ENCODE data around the genes SERPINF2 and SMG6.

DNA sequence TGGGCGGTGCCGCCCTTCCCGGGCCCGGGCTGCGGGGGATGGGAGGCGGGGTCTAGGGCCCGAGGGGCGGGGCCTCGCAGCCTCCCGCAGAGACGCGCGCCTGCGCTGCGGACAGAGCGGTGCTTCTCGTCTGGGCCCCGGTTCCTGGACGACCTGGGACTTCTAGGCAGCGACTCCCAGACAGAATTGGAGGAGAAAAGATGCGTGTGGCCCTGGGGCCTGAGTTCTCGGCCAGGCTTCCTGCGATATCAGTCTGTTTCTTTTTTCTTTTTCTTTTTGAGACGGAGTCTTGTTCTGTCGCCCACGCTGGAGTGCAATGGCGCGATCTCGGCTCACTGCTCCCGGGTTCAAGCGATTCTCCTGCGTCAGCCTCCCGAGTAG is 328 bp upstream of the CRK start:
- PRO-cap: bidirectional peak, plus-strand start at position 89 of the sequence, minus-strand start outside the sequence
- RAMPAGE, long total RNA, 2 experiments: no peak in any of the 2 experiments

DNA sequence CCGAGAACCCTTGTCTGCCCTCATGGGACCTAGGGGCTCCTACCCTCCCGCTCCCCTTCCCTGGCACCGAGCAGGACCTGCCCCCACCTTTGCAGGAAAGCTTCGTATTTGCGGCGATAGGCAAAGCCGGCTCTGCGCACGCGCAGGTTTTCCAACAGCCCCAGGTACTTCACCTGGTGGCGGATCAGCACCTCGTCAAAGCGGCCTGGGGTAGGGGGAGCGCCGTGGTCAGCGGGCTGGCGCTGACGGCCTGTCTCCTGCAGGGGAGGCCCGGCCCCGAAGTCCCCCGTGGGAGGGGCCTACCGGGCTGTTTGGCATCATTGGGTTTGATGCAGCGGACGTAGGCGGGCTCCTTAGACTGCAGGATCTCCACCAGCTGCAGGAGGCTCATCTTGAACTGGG is 15.8 kb upstream of the CRK start:
- PRO-cap: no peak
- RAMPAGE, long total RNA, 2 experiments: no peak in any of the 2 experiments

DNA sequence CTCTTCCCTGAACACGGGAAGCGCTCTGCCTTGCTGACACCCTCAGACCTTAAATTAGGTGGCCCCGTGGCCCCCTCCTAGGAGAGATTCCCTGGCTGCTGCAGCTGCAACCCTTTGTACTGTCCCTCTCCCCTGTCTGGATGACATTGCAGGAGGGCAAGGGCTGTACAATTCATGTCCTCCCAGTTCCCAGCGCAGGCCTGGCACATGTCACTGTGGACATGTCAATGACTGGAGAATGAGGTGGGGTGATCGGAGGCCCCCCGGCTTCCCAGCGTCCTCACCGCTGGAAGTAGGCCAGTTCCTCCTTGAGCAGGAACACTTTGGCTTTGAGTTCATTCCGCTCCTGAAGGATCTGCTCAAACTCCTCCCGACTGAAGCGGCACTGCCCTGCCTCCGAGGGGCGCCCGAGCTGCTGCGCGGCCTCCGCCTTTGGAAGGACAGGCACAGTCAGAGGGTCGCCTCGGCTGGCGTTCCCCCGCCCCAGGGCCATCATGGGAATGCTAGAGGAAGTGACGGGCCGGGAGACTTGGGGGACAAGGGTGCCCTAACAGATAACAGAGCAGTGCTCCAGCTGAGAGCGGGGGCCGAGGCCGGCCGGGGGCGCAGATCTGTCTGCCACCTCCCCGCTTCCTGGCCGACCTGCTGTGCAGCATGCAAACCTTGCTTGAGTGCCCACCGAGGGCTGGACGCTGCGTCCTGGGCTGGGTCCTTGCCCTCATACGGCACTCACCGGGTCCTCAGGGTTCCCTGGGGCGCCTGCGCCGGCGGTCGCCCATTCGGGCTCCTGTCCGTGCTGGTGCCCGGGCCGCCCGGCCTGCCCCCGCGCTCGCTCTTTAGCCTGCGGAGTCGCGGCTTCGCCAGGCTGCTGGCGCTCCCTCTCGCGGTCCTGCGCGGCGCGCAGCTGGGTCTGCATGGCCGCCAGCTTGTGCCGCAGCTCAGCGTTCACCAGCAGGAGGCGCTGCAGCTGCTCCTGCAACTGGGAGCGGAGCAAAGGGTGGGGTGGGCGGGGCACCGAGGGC is 1.3 kb downstream of the RILP start:
- PRO-cap: unidirectional peak, plus-strand start at position 443 of the sequence; bidirectional peak, plus-strand start outside the sequence, minus-strand start at position 838 of the sequence
- RAMPAGE, long total RNA, 2 experiments: no peak in any of the 2 experiments

GRCh38 chr17:1714028-1714812 is 4.0 kb upstream of the TLCD2 start:
- PRO-cap: bidirectional peak, plus-strand start at chr17:1714902, minus-strand start at chr17:1714673
- RAMPAGE, long total RNA, 2 experiments: no peak in any of the 2 experiments

DNA sequence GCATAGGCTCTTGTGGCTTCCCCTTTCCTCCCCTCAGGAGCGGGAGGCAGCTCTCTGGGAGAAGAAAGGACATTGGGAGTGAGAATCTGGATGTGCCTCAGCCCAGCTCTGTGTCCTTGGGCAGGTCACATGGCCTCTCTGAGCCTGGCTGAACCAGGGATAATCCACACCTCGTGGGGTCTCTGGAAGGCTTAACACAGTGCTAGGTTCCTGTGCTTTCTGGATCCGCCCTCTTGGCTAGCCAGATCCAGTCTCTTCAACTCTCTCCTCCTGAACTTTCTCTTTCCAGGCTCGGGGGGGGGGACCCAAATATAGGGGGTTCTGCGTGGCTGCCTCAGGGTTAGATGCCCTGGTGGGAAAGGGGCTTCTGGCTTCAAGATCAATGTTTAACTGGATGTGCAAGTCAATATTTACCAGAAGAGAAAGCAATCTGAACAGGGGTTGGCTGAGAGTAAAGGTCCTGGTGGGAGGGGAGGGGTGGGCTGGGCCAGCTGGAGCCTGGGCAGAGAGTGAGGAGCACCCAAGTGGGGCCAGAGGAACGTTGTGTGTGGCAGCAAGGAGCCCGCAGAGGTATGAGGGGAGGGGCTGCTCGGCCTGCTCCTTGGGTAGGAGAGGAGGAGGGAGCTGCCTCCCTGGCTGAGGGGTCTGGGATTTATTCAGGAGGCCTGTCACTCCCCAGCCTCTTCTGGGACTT is at the start of gene SERPINF2:
Gene SERPINF2, plus strand, starts transcription at position 533 of the 694 bp plus-strand sequence.
- PRO-cap: no peak
- RAMPAGE, long total RNA, 2 experiments: no peak in any of the 2 experiments

GRCh38 chr17:1823659-1824152 is 6.0 kb downstream of the SMYD4 start:
- PRO-cap: no peak
- RAMPAGE, long total RNA, 2 experiments: no peak in any of the 2 experiments

DNA sequence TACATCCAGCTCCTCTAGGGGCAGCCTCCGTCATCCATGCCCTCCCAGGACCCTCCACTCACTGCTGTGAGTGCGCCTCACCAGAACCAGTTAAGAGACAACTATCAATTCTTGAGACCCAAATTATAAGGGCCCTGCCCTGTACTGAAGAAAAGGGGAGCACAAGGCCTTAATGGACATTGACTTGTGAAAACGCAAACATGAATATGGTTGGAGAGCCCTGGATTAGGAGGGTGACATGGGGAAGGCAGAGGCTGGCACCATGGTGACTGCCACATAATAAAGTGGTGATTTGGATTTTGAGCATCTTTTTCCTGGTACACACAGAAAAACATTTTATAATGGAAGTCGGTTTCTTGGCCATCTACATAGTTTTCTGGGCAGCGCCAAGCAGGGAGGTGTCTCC is 1.3 kb downstream of the OVCA2 start:
- PRO-cap: no peak
- RAMPAGE, long total RNA, 2 experiments: no peak in any of the 2 experiments

DNA sequence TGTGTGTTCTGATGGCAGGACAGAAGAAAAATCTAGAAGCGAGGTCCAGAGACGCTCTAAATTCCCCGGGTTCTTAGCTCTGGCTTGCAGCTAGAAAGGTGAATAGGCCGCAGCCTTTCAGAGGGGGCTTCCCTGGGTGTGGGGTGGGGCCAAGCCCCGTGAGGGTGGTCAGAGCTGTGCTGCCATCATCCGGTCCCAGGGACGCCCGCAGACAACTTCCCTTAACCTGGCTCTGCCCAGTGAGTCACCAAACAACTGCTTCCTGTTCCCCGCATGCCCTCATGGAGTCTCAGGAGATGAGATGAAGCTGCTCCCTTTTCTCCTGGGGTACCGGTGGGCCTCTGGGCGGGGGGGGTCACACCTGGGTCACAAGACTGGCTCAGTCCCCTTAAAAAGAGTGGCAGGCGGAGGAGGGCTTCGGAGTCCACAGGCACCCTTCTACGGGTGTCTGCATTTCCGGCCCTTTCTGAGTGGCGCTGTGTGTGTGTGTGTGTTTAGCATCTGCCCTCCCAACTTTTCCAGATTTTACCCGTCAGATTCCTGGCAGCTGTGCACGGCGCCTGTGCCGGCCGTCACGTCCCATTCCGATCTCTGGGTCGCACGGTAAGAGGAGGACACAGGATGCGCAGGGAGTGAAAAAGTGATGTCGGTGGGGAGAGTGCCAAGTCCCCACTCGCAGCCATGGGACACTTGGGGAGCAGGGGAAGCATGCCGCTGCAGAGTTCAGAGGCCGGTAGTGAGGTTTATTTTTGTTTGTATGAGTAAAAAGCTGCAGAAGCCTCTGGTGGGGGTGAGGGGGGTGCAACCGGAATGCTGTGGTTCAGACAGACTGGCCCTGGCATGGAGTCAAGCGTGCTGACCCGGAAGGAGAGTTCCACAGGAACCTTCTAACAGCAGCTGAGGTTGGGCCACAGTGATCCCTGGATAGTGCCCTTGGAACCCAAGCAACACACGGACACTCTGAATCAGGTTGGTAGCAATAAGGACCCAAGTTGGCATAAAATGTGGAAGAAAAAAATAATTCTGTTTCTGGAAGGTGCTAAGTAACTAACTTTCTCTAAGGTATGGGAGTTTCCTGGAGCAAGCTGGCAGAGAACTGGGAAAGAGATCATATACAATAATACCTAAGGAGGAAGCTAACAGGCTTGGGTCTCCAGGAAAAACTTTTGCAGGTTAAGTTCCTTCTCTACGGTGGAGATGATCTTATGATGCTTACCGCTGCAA is 16.9 kb downstream of the HIC1 start:
- PRO-cap: no peak
- RAMPAGE, long total RNA, 2 experiments: no peak in any of the 2 experiments

GRCh38 chr17:2091034-2091483 is 36.2 kb downstream of the HIC1 start:
- PRO-cap: no peak
- RAMPAGE, long total RNA, 2 experiments: no peak in any of the 2 experiments

- PRO-cap: bidirectional peak, plus-strand start at chr17:2174815, minus-strand start at chr17:2174714; unidirectional peak, minus-strand start at chr17:2175115
- RAMPAGE, long total RNA, 2 experiments: no peak in any of the 2 experiments
Observed at GRCh38 chr17:2174587-2175567, 120.0 kb downstream of the HIC1 start.

DNA sequence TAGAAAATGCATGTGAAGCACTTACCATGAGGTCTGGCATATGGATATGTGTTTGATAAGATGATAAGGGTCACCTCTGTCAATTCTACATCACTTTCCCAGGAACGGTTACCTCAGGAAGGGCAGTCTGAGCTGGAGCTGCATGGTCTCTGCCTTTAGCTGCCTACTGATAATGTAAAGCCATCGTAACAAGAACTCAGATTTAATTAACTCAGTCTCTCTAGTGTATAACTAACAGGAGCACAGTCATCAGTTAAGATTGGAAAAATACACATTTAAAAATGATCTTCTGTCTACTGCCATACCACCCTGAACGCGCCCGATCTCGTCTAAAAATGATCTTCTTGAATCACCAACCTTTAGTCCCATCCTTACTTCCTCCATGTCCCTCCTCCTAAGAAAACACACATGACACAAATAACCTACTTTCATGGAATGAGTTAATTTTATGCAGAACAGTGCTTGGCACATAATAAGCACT is 114.9 kb downstream of the SMG6 start:
- PRO-cap: no peak
- RAMPAGE, long total RNA, 2 experiments: no peak in any of the 2 experiments

GRCh38 chr17:2208394-2208664 is 95.3 kb downstream of the SMG6 start:
- PRO-cap: no peak
- RAMPAGE, long total RNA, 2 experiments: no peak in any of the 2 experiments

- PRO-cap: no peak
- RAMPAGE, long total RNA, 2 experiments: no peak in any of the 2 experiments
Observed at GRCh38 chr17:2213097-2213596, 90.4 kb downstream of the SMG6 start.

DNA sequence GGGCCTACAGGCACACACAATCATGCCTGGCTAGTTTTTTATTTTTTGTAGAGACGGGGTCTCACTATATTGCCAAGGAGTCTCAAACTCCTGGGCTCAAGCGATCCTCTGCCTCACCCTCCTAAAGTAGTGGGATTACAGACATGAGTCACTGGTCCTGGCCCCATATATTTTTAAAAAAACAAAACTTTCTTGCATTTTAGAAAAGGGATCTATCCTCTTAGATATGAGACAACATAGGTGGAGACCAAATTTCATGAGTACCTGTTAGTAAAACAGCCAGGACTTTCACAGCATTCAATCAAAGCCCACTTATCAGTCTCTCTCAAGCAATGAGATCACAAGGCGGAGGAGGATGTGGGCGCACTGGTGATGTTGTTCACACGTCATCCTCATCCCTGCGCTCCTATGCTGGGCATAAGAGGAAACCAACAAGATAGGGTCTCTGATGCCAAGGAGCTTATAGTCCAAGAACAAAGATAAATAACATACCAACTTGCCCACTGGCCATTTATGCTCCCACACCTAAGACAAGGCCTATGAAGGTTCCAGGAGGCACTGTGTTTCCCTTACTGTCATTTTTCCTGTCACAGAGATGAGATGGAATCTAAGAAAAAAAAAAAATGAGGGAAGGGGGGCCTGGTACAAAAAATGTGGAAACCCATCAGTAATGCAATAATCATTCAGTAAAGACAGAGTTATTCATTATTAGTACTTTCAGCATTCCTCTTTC is 52.9 kb downstream of the SMG6 start:
- PRO-cap: no peak
- RAMPAGE, long total RNA, 2 experiments: no peak in any of the 2 experiments

GRCh38 chr17:2302898-2303938 is at the start of gene SMG6:
Gene SMG6 (minus strand): TSS chr17:2303785.
- PRO-cap: bidirectional peak, plus-strand start at chr17:2303956, minus-strand start at chr17:2303463
- RAMPAGE, long total RNA, 2 experiments: start-site peak on the minus strand in 2 of 2 experiments, at chr17:2303438-2303822 at its widest, 23 to 94 reads per replicate

DNA sequence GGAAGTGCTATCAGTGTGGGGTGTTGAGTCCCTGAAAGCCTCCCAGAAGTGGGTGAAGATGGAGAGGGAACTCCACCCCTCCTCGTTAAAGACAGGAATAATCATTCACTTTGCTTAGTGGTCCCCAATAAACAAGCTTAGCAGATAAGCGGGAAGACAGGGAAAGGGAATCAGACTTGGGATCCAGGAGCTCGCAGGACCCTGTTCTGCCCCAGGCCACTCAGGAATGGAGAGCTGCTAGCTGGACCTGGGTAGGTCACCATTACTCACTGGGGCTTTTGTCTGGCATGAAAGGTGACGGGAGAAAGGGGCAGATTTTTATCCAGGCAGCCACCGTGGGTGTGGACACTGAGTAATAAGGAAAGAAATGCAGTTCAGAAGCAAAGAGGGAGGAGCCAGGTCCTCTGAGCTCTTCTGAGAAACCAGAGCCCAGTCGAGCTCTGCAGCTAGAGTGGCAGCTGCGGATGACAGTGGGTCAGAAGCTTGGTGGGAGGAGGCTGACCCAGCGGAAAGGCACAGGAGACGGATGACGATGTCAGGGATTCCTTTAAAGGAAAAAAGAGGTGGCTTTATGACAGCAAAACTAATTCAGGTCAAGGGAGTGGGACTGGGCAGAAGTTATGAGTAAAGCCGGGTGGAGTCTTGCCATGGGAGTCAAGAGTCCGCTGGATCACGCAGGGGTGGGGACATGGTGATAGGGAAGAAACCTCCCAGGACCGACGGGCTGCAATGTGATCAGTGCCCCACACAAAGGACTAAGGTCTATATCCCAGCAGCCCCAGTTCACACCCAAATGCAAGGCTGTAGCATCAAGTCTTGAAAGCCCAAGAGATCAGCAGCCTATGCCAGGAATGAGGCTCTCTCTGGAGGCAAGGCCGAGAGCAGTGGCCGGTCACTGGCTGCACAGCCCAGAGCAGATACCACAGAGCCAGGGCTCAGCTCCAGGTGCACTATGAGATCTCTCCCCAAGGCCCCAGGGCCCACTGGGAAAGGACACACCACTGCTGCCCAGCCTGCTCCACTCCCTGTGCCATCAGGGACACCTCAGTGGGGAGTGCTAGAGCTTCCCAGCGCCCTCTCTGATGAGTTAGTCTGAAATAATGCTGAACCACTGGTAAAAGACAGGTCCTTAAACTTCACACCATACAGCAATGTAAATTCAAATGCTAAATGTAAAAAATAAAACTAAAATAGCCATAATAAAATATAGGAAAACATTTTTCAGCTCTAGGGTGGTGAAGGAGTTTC is 6.2 kb upstream of the MNT start:
- PRO-cap: bidirectional peak, plus-strand start at position 505 of the sequence, minus-strand start at position 228 of the sequence
- RAMPAGE, long total RNA, 2 experiments: no peak in any of the 2 experiments

DNA sequence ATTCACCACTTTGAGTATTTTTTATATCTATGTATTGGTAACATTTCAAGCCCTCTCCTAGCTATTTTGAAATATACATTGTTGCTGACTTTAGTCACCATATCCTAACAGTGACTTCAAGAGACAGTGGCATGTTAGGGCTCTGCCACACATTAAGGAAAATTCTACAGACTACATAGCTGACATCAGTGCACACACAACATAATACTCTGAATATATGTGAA is 1.5 kb downstream of the METTL16 start:
- PRO-cap: no peak
- RAMPAGE, long total RNA, 2 experiments: no peak in any of the 2 experiments

- PRO-cap: no peak
- RAMPAGE, long total RNA, 2 experiments: no peak in any of the 2 experiments
Observed at GRCh38 chr17:2602104-2602492, 8.6 kb downstream of the PAFAH1B1 start.

DNA sequence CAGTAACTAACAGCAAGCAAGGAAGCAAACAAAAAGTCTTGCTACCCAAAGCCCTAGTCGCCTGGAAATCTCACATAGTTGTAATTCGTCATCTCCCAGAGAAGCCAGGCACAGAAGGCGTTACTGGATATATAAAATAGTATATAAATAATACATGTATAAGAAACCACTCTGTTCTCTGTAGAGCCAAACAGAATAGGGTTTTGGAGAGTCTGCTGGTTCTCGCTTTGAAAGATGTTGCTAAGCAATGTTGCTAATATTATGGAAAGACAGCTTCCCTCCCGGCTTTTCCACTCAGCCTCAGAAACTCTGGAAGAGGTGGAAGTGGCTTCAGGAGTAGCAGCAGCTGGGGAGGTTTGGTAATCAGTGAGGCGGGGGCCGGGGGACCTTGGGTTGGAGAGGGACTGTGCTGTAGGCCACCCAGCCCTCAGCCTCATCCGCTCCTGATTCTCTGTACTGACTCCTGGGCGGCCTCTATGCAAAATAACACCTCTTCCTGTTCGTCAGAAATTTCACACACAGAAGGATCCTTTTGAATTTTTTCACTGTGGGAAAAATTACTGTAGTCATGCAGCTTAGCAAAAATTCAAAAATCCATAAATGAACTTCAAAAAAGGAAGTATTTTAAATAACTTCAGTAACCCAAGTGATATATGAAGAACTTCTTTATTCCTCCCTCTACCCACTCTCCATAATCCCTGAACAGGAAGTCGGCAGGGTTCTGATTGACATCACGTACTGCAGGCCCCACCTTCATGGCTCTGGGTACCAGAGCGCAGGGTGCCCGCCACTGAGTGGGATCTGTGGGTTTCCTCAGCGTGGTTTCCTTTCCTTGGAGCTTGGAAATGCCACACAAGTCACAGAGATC is 51.4 kb downstream of the RAP1GAP2 start:
- PRO-cap: no peak
- RAMPAGE, long total RNA, 2 experiments: no peak in any of the 2 experiments

GRCh38 chr17:2851927-2852670 is 55.9 kb downstream of the RAP1GAP2 start:
- PRO-cap: no peak
- RAMPAGE, long total RNA, 2 experiments: no peak in any of the 2 experiments